Myometrial cell (primary cell): Measurements from ENCODE around the gene TRIM71.

GRCh38 chr3:28349311-28349732, 698 bp upstream of the AZI2 start:
- RAMPAGE, long total RNA: no peak

DNA sequence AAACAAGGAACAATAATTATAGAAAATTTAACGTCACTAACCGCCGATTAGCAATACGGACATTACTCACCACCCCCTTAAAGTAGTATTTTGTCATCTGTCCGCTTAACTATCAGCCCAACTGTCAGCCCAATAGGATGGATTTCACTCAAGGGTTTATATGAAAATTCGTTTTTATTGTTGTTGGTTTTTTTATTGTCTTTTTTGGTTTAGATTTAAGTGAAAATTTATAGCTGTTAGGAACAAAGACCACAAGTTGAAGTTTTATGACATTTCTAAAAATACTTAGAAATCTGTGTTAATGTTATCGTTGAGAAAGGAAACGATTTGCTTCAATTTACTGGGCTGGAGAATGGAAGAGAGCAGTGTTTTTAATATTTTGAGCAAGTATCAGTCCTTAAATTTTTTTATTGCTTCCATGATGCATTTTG, 1.1 kb upstream of the AZI2 start:
- RAMPAGE, long total RNA: no peak

GRCh38 chr3:28667843-28668495, 319.3 kb upstream of the AZI2 start:
- RAMPAGE, long total RNA: no peak

GRCh38 chr3:29286228-29287343, 5.7 kb downstream of the RBMS3 start:
- RAMPAGE, long total RNA: no peak

DNA sequence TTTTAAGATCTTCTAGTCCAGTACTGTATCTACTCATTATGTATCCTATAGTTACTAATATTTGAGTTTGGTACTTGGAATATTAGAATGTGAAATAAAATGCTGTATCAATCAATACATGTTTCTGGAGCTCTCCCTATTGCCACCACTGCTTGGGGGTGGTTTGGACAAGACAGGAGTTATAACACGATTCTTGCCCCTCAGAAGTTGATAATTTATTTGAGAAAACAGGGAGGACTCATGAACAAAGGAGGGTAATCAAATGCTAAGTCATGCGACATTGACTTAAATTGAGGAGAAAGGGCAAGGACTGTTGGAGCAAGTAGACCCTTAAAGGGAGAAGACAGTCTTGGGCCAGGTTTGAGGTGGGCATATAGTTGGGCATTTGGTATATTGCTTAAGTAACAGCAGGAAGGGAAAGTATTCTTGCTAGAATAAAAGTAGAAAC, 17.9 kb downstream of the RBMS3 start:
- RAMPAGE, long total RNA: no peak

DNA sequence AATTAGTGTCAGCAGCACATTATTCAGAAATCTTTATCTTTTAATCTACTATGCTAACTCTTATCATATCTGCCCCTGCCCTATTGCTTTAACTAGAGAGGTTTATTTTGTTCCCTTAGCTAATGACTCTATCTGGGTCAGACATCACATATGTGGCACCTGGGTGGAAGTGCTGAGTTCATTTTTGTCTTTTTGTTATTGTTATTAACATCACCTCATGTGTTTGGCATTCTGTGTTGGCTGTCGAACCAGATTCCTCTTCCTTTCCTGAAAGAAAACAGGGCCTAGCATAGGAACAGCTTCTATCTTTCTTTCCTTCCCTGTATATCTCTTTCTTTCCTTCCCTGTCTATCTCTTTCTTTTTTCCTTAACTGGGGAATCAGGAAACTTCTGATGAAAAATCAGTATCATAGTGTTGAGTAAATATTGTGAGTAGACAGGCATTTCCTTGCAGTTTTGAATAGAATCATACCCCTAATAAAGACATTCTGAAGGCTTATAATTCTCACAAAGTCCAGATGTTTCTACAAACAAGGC, 100.8 kb downstream of the RBMS3 start:
- RAMPAGE, long total RNA: no peak

GRCh38 chr3:29515594-29516172, 234.8 kb downstream of the RBMS3 start:
- RAMPAGE, long total RNA: no peak

DNA sequence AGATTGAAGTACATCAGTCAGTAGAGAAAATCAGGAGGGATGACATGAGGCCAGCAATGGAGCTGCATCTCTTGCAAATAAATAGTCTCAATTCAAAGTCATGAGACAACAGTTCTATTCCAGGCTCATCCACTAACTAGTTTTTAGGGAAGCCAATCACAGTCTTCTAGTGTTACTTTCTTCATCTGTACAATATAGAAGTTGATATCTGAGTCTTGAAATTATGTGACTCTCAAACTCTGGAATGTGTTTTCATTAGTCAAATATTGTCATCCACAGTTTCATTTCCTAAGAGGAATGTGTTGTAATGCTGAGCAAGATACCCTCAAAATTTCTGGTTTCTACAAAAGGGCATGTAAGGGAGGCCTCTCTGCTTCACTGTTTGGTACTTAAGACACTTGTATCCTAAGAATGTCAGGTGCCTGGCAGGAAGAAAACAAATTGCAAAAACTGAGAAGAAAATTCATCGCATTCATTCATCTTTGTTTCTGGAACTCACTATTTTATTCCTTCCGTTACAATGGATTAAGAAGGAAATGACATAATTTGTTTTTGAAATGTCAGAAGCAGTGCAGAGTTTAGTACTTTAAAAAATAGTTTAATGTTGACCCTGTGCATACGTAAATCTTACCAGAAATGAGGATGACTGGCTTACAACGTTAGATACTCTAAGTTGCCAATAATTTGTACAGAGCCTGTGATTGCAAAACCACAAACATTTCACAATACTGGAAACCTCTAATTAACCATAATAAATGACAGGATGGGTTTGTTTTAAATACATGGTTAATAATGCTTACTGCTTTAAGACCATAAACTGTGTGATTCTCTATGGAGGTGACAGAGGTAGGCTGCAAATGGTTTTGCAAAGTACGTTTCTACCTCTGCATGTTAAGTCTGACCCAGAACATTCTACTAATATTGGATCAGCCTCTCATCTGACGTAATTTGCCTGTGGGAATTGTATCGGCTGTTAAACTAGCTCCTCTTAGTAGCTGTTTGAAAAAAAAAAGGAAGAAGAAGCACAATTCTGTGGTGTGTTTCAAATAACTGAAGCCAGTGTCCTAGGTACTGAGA, 477.7 kb downstream of the RBMS3 start:
- RAMPAGE, long total RNA: no peak

GRCh38 chr3:30615417-30616164, 9.2 kb downstream of the TGFBR2 start:
- RAMPAGE, long total RNA: no peak

- RAMPAGE, long total RNA: no peak
These were observed 300.1 kb upstream of the STT3B start for GRCh38 chr3:31232328-31233222.

- RAMPAGE, long total RNA: no peak
These were observed 244.1 kb upstream of the STT3B start for GRCh38 chr3:31288600-31289135.

DNA sequence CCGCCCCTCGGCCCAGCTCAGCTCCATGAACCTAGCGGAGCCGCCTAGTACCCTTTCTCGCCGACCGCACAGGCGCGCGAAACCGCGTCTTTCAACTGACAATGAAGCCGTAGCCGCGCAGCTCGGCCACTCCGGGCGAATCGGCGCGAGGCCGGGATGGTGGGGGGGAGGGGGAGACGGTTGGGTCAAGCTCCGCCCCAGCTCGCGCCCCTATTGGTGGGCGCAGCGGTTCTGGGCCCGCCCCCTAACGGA, 558 bp upstream of the STT3B start:
- RAMPAGE, long total RNA: no peak

DNA sequence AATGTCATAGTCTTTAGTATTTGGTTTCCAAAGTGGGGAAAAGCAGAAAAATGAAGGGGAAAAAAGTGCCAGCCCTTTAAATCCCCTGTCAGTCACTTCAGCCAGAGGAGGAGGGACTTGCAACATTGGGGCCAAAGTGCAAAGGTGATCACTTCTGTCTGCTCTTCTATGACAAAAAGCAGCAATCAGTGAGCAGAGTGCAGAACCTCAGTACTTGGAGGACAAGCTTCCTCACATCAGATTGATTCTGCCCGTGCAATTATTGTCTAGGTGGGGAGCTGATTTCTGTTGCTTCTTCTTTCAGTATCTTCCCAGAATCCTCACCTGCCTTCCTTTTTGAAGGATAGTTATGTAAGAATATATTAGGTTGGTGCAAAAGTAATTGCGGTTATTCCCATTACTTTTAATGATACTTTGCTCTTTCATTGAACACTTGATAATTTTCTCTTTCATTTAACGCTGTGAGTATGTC, 60.1 kb downstream of the STT3B start:
- RAMPAGE, long total RNA: no peak

DNA sequence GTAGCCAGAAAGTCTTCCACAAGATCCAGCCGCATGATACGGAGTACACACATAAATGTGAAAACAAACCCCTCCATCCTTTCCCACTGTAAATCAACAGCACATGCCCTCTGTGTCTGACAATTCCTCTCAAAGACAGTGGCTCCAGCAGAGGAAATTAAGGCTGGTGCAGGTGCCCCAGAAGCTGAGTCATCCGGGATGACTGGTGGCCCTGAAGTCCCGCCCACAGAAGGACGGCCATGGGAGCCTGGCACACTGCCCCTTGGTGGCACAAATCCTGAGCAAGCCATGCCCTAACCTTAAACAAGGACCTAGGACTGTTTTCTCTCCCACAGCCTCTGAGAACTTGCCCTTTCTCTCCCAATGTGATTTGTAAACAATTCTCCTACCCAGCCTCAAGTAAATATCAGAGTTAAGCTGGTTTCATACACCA, 172.2 kb downstream of the STT3B start:
- RAMPAGE, long total RNA: no peak

GRCh38 chr3:31733246-31733619, 200.5 kb downstream of the STT3B start:
- RAMPAGE, long total RNA: no peak

- RAMPAGE, long total RNA: no peak
These were observed 33.3 kb downstream of the OSBPL10 start for GRCh38 chr3:31947574-31948440.

- RAMPAGE, long total RNA: no peak
These were observed 22.2 kb downstream of the OSBPL10 start for GRCh38 chr3:31958786-31959346.

GRCh38 chr3:31979111-31980228, 1.6 kb downstream of the OSBPL10 start:
- RAMPAGE, long total RNA: no peak

DNA sequence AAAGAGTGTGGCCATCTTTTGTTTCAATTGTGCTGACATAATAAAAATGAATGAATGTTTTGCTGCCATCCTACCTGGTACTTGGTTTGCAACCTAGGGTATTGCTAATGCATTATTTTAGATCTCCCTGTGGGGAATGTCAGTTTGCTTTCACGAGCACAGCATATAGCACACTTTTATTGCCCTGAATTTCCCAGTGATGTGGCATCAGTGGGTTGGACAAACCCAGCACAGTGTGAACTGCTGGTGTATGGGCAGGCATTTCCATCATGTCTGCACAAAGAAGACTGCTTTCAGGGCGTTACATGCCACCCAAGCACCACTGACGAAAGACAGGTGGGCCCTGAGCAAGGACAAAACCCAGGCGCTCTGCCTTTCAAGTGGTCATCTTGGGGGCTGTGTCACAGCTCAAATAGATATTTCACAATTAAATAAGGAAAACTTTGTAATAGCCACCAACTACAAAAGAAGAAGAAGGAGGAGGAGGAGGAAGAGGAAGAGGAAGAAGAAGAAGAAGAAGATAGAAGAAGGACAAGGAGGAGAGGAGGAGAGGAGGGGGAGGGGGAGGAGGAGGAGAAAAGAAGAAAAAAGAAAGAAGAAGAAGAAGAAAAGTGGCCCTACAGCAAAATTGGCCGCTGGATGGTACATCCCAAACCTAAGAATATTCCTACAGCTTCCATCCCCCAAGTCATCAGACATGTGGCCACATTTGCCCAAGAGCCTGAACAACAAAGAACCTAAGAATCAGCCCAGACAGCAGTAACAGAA, 31.9 kb downstream of the CMTM6 start:
- RAMPAGE, long total RNA: no peak

- RAMPAGE, long total RNA: no peak
These were observed at the start of gene TRIM71 for GRCh38 chr3:32817604-32818556. Gene TRIM71, plus strand, starts transcription at chr3:32817997.